Fibroblast of villous mesenchyme (primary cell): ENCODE results near the genes OR6J1, MRPL52 and RNF212B.

DNA sequence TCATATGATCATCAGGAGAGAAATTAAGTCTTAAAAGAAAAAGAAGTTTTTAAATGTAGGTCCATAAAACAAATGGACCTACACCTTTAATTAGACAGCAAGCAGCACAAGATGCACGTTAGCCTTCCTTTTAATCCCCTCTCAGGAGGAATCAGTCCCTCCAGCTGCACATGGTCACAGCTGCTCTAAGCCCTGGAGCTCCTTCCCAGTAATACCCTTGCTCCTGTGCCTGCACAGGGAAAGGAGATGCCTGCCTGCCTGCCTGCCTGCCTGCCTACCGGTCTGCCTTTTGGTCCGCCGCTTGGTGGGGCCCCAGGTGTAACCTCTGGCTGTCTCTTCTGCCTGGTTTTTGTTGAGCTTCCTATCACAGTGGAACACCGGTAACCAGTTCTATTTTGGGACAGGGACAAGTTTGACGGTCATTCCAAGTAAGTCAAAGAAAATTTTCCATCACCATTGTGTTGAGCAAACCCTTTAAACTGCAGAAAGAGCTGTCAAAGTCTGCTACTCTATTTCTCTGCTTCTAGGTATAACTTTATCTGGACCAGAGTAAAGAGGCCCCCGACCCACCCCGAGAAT, 99.8 kb downstream of the DAD1 start:
- CAGE, long polyA plus RNA: no peak

GRCh38 chr14:22496570-22497455, 92.2 kb downstream of the DAD1 start:
- CAGE, long polyA plus RNA: no peak

GRCh38 chr14:22509649-22510389, 79.2 kb downstream of the DAD1 start:
- CAGE, long polyA plus RNA: no peak

- CAGE, long polyA plus RNA: no peak
Observed at GRCh38 chr14:22523988-22525120, 64.7 kb downstream of the DAD1 start.

- CAGE, long polyA plus RNA: no peak
Observed at GRCh38 chr14:22644144-22644550, at the start of gene OR6J1. Gene OR6J1 (minus strand): TSS chr14:22644352.

- CAGE, long polyA plus RNA: no peak
Observed at GRCh38 chr14:22808609-22808992, 6.6 kb downstream of the SLC7A7 start.

DNA sequence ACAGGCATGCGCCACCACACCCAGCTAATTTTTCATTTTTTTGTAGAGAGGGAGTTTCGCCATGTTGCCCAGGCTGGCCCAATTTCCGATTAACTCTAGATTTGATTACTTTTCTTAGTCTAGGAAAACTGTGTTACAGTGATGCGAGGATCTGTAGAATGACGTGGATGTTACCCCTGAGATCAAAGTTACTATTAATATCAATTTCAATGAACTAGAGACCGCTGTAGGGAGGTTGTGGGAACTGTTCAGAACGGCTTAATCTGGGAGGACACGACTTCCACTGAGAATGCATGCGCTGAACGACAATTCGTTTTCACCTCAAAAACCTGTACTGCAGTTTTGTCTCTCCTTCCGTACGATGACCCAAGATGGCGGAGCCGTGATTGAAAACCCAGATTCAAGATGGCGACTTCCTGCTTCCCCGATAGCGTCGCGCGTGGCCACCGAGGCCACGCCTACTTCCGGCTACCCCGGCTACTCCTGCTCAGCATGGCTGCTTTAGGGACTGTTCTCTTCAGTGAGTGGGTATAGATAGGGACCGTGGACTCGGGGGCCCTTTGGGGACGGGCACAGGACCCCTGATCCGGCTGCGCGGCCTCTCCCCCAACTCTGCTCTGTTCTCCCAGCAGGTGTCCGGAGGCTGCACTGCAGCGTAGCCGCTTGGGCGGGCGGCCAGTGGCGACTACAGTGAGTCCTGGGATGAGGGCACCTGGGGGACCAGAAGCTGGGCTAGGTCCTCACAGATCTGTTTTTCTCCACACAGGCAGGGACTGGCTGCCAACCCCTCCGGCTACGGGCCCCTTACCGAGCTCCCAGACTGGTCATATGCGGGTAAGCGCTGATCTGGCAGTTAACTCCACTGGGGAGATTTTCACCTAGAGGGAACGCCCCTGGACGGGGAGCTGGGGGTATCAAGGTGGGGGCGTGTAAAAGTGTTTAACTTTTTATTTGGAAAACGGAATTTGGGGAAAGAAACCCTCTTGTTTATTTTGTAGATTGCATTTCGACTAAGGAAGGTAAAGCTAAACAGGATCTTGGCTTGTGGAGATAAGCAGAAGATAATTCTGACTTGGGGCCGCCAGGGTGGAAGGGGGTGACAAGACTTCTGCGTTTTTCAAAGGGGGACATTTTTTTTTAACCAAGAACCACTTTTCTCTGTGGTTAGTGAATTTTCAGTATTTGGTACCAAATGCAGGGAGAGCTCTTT, at the start of gene MRPL52:
Gene MRPL52, plus strand, starts transcription at position 467 of the 1,210 bp plus-strand sequence.
- CAGE, long polyA plus RNA: start-site peak on the plus strand centred at position 480 of the sequence, 22 bp wide, 8,203 and 5,955 reads in 2 replicates

DNA sequence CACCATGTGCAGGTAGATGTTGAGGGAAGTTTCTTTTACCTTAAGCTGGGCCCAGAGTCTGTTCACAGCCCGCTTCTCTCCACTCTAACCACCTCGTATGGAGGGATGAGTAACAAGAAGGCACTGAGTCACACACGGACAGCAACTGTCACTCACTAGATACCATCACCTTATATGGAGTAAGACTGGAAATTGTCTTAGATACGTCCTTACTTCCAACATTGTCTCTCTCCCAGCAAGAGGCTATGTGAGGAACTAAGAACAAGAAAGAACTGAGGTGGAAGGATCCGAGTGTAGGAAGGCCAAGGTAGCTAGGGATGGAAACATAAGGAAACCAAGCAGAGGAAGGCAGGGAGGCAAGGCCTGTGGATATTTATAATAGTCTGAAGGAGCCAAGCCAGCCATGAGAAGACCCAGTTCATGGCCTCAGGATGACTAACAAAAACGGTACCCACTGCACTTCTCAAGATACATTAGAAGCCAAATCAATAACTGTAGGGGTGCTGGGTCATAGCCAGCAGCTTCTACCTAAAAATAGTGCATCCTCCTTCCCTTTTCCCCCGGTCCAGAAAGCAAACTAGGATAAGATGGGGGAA, 15.5 kb downstream of the REM2 start:
- CAGE, long polyA plus RNA: no peak

GRCh38 chr14:22978658-22979757, 3.3 kb downstream of the AJUBA start:
- CAGE, long polyA plus RNA: no peak

DNA sequence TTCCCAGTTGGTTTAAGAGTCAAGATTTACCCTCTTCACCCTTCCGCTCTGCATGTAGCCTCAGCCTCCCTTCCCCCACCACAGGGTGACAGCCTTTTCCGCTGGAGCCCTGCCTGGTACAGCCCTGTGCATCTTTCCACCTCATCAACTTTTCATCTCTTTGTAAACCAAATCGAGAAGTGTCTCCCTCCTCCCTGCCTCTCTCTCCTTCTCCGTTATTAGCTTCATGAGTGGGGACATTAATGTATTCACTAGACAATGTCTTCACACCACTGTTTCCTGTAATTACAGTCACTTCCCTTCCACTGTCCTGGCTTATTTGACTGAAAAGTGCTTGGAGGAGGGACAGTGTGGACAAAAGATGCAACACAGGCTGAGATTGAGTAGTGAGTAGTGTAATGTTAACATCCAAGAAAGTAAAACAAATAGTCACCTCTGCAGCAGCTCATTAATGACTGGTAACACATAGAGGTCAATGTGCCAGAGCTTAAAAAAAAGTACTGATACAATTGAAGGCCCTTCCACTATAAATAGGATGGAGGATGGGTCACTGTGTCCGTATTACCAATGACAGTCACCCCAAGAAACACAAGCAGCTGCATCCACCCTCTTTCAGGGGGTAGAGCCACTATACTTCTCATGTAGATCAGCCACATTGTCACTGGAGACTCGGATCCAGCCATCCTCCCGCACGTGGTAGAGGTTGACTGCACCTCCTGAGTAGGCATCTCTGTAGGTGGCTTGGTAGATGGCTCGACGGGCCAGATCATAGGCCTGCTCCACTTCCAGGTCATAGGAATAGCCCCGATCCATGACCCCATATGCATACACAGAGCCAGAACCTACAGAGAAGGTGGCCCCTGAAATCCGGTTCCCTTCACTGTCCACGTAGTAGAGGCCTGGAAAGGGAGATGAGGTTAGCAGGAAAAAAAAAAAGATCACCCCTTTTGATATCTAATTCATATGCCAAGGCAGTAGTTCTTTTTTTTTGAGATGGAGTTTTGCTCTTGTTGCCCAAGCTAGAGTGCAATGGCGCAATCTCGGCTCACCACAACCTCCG, 8.9 kb downstream of the PSMB5 start:
- CAGE, long polyA plus RNA: no peak

DNA sequence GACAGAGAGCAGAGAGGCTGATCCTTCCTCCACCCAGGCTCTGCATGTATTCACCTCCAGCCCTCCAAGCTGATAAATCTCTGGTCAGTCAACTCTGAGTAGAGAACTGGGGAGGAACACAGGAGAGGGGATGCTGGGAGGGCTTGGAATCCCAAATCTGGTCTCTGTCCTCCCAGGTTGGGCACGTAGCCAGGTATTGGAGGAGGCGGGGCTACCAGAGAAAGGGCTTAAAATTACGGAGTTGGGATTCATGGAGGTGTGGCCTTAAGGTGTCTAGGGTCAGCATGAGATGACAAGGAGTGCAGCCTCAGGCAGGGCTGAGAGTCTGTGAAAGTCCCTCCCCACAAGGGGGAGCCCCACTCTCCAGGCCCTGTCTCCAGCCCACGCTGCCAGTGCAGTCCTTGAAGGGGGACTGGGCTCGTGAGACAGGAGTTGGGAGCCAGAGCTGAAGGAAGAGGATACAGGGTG, 1.3 kb downstream of the CDH24 start:
- CAGE, long polyA plus RNA: no peak

DNA sequence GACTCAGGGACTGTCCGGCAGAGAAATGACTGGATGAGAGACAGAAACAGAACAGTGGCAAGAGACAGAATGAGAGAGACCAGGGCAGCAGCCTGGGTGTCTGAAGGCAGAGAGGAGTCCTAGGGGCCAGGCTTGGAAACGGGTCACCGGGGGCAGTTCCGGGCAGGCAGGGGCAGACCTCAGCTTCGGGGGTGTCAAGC, 899 bp downstream of the CDH24 start:
- CAGE, long polyA plus RNA: no peak

GRCh38 chr14:23089763-23090253, 5.1 kb downstream of the ACIN1 start:
- CAGE, long polyA plus RNA: no peak

DNA sequence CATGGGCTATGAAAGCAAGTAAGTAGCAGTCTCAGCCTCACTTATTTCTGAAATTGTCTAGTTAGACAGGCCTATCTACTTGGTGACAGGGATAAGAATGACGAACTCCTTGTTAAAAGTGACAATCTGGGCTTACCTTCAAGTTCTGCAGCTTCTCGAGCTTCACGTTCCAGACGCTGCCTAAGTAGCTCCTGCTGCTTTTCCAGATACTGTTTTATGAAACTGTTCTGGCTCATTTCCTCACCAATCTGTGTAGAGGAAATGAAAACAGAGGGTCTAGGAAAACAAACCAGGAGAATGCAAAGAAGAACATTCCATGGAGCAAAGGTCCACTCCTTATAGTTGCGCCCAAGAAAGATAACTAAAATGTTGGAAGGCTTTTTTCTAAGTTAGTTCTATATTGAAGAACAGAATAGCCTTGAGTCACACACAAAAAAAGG, 4.5 kb downstream of the ACIN1 start:
- CAGE, long polyA plus RNA: no peak

GRCh38 chr14:23091434-23092370, 3.2 kb downstream of the ACIN1 start:
- CAGE, long polyA plus RNA: no peak

DNA sequence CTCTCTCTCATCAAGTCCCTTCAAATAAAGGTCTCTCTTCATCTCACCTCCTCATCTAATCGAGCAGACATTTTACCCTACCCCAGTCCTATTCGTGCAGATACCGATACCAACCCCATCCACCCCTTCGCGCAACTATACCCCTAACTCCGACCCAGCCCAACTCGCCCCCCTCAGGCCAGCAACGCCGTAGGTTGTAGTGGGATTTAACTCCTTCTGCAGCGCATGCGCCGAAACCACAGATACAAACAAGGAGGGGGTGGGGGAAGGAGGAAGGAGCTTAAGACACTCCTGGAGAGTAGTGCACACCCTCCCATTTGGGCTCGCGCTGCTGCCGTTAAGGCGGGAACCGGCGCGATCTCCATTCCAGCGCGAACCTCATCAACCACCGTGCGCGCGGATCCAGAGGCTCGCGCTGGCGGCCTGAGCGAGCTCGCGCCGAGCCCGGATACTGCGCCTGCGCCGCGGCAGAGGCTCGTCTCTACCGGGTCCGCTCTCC, 441 bp downstream of the ACIN1 start:
- CAGE, long polyA plus RNA: start-site peak on the minus strand centred at position 164 of the sequence, 132 bp wide, 91 and 59 reads in 2 replicates

GRCh38 chr14:23095675-23096141, 403 bp downstream of the C14orf119 start:
- CAGE, long polyA plus RNA: no peak

- CAGE, long polyA plus RNA: no peak
Observed at GRCh38 chr14:23167276-23168147, 15.9 kb downstream of the SLC7A8 start.

DNA sequence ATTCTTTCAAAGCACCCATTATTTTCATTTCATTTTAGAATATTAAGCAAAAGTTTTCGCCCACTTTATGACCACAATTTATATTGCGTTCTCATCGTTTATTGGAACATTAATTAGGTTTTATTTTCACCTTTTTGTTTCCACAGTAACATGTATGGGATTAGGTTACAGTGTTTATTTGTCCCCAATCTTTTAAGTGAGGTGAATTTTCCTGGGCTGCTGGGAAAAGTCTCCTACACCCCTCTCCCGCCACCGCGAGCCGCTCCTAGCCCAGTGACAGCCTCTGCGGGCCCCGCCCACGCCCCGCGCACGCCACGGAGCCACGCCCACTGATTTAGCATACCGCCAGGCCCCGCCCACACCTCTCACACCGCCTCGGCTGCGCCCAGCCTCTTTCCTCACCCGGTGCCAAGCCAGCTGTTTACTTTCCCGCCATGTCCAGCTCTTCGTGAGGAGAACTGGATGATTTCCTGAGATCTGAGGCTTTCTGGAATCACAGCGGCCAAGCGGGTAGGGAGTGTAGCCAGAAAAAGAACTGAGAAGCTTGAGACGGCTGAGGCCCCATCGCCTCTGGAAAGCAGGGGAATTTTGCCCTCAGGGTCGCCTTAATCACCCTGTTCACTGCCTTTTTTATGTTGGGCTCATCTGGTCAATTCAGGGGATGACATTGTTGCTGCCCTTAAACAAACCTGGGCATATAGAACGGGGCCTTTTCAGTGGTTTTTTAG, at the start of gene RNF212B:
Gene RNF212B, plus strand, starts transcription at position 391 of the 728 bp plus-strand sequence.
- CAGE, long polyA plus RNA: no peak

GRCh38 chr14:23296891-23297486, 5.7 kb downstream of the PPP1R3E start:
- CAGE, long polyA plus RNA: no peak